Parietal lobe (tissue), 2 donors: Measurements from ENCODE around the gene RASGEF1C.

- RAMPAGE, long total RNA: no peak
Measured at GRCh38 chr5:179962873-179963548, 55.3 kb upstream of the TBC1D9B start.

GRCh38 chr5:180047754-180048434, 23.7 kb downstream of the RNF130 start:
- RAMPAGE, long total RNA: no peak

GRCh38 chr5:180208982-180209628, at the start of gene RASGEF1C:
Gene RASGEF1C, minus strand, starts transcription at chr5:180209211.
- RAMPAGE, long total RNA: no peak

DNA sequence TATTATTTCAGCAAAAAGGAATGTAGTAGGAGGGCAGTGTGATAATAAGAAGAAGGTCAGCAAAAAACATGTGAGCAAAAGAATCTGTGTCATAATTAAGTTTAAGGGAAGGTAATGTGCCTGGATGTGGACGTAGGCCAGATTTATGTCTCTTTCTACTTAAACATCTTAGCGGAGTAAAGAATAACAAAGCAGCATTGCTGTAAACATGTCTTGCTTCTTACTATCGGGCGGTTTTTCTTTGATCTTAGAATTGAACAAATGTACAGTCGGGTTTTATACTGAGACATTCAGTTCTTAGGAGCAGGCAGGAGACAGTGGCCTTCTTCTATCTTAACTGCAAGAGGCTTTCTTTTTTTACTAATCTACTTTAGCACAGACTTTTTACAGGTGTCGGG, 40.3 kb upstream of the FLT4 start:
- RAMPAGE, long total RNA: no peak

DNA sequence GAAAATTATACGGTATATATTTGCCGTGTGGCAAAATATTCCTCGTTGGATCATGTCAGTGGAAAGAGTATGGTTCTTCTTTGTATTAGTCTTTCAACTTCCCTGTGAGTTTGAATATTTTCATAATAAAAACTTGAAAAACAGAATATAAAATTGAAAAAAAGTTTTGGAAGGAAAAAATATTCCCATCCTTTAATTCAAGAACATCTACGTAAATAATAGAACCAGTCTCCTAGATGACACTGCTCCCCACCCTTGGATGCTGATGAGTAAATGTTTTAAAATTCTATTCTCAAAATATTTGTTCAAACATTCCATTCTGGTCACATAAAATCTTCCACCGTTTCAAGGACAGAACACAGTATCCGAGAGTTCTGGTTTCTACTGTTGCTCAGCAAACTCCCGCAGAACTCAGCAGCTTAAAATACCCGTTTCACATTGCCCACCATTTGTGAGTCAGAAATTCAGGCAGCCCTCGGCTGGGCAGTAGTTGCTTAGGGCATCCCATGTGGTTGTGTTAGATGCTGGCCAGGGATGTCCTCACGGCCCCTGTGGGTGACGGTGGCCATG, 17.6 kb downstream of the MGAT1 start:
- RAMPAGE, long total RNA: no peak

DNA sequence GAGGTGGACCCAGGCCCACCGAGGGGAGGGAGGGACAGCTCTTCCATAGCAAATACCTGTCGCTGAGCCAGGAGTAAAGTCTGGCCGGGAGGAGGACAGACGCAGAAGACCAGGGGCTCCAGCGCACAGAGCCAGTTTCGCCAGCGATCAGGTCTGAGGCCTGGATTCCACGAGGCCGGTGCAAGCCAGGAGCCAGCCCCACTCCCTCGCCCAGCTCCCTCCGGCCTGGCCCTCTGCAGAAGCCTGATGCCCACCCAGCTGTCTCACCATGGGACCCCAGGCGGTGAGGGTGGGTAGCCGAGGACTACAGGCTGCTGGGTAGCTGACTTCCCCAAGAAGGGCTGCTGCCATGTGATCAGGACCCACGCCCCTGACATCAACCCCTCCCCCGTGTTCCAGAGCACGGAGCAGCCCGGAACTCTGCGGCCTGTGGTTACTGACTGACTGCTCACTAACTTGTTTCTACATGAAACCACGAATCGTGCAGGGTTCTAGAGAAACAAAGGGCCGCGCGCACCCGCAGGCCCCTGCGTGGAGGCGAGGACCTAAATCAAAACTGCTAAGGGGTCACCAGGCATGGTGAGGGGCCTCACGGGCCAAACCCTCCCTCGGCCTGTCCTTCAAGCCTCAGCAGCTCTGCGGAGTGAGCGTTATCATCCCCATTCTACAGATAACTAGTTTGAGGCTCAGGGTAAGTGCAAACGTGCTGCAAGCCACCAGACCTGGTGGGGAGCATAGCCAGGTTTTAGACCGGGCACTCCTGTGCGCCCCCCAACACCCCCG, 1.1 kb upstream of the MGAT1 start:
- RAMPAGE, long total RNA: no peak

DNA sequence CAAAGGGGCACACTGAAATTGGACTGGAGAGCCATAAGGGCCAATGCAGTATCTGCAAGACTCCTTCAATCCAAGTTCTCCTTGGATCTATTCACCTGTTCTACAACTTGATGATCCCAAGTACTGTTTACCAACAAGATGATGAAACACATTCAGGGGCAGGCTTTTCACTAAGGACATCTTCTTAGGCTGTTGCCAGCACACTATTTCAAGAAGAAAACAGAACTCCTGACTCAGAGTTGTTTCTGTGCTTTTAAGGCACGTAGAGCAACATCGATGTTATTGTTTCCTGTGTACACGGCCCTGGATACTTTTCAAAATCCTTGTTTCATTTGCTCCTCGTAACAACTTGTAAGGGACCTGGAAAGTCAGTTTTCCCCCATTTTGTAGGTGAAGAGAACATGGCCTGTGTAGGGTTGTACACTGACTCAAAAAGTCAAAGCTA, 5.1 kb upstream of the MGAT1 start:
- RAMPAGE, long total RNA: no peak

GRCh38 chr5:180907897-180908437, 9.0 kb downstream of the BTNL8 start:
- RAMPAGE, long total RNA: no peak

GRCh38 chr5:181044519-181044719, 4.4 kb downstream of the BTNL9 start:
- RAMPAGE, long total RNA: no peak

- RAMPAGE, long total RNA: no peak
Measured at GRCh38 chr5:181052328-181053640, 12.7 kb downstream of the BTNL9 start.

GRCh38 chr5:181059128-181059938, 19.3 kb downstream of the BTNL9 start:
- RAMPAGE, long total RNA: no peak

DNA sequence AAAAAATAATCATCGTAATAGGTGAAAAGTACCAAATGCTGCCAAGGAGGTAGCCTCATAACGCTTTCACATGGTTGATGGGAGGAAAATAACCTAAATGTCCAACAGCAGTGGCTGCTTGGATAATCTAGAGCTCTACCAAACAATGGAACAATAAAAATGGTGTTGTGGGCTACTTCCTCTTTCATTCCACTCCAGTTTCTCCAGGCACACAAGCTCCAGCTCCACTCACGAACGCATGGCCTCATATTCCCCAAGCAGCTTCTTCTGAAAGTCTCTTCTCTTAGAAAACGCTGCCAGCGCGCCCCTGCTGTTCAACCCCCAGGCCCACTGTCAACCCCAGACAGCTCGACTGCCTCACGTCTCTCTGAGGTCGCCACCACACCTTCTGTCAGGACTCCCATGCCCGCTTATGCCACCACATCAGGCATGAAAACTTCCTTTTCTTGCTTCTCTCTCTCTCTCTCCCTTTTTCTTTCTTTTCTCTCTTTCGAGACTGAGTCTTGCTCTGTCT, 16.1 kb downstream of the OR2V2 start:
- RAMPAGE, long total RNA: no peak